Measurements from ENCODE around the gene DNASE1L1.

- RRBS, 2 experiments = no CpG with 5 or more reads among the region's 30 CpGs
CAGE:
- cytosol, long polyA minus RNA = no peak
- cytosol, long polyA plus RNA = no peak
- long polyA plus RNA = no peak
- nucleus, long polyA minus RNA = no peak
- nucleus, long polyA plus RNA = no peak
Measured at GRCh38 chrX:153969936-153970495, 1.6 kb downstream of the HCFC1 start.

- RRBS, 2 experiments = no CpG with 5 or more reads among the region's 10 CpGs
CAGE:
- cytosol, long polyA minus RNA = no peak
- cytosol, long polyA plus RNA = no peak
- long polyA plus RNA = no peak
- nucleus, long polyA minus RNA = no peak
- nucleus, long polyA plus RNA = no peak
Measured at GRCh38 chrX:154049357-154049946, 29.8 kb upstream of the IRAK1 start.

DNA sequence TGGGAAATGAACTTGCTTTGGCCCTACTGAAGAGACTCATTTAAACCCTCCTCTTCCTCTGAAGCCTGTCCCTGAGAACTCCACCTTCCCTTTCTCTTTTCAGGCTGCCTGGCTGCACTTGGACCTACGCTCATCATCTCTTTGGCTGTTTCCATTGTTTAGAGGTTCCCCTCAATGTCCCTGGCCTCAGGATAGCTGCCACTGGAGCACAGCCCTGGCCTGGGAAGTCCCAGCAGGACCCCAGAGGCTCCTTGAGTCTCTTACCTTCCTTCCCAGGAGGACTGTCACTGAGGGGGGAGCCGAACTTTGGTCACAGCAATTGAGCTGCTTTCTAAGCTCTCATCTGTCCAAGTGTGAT lies 22.7 kb upstream of the OPN1LW start:
- RRBS, 2 experiments = no CpG with 5 or more reads among the region's 2 CpGs
CAGE:
- cytosol, long polyA minus RNA = no peak
- cytosol, long polyA plus RNA = no peak
- long polyA plus RNA = no peak
- nucleus, long polyA minus RNA = no peak
- nucleus, long polyA plus RNA = no peak

DNA sequence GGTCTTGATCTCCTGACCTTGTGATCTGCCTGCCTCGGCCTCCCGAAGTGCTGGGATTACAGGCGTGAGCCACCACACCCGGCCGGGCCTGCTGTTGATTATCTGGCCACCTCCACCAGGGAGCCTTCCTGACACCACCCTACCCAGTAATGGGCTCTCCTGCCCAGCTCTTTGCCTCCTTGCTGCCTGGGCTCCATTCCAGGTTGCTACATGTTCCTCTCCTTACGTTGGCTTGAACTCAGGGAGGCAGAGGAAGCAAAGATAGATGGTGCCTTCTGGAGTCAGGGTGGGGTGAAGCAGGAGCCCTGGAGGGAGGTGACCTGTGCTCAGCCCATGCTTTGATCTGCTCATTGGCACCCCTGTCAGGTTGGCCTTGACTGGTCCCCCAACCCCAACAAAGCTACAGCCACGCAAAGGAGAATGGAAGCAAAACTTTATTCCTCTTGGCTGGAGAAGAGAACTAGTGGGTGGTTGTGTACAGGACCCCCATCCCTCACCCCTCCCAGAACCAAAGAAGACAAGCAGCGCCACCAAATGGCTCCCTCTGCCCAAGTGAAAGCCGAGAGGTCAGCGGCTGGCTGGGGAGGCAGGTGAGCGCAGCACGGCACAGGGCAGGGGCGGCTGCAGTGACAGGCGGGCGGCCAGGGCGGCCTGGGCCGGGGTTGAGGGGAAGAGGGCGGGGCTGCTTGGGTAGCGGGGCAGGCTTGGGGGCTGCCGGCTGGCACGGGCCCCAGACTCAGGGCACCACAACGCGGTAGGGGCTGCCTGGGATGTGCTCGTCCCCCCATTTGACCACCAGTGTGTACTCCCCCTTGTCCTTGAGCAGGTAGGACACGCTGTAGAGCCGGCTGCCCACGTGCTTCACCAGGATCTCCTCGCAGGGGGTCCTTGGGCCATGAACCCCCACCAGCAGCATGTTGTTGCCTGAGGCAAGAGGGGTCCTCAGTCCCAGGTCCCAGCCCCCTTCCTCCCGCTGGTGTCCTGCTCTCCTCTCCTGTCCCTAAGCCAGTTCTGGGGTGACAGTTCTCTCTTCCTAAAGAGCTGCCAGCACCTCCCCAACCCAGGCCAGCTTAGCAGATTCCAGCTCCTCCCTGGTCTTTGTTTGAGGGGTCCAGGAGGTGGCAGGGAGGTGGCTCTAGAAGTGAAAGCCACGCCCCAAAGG lies 25.9 kb downstream of the FLNA start:
- RRBS, 2 experiments = 97% methylated on average over 4 of the region's 30 CpGs; no CpG with 5 or more reads in 1 of the 2 experiments
CAGE:
- cytosol, long polyA minus RNA = no peak
- cytosol, long polyA plus RNA = no peak
- long polyA plus RNA = no peak
- nucleus, long polyA minus RNA = no peak
- nucleus, long polyA plus RNA = no peak

DNA sequence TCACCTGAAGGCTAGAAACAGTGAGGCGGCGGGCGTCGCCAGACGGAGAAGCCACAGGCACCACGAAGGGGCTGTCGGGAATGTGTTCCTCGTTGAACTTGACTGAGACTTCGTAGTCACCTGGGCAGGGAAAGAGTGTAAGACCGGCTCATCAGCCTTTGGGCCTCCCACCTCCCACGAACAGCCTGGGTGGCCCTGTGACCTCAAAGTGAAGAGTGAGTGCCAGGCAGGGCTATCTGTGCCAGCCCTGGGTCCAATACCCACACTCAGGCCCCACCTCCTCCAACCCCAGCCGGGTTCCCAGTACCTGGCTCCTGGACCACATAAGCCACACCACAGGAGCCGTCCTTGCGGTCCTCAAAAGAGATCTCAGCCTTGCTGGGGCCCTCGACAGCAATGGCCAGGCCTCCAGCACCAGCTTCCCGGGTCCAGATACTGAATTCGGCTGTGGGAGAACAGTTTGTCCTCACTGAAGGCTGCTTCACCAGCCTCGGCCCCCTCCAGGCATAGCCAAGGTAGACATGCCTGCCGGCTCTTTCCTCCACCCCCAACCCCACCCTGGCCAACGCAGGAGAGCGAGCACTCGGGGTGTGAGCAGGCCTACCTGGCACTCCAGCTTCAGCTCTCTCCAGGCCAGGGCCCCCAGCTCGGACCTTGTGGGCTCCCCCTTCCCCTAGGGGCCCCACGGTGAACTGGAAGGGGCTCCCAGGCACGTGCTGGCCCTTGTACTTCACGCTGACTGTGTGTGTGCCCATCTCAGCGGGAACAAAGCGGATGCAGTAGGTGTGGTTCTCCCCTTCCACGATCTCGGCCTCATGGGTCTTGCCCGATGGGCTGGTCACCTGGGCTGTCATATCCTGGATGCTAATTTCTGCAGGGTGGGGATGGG lies 22.6 kb downstream of the FLNA start:
- RRBS, 2 experiments = 100% methylated on average over 2 of the region's 31 CpGs; no CpG with 5 or more reads in 1 of the 2 experiments
CAGE:
- cytosol, long polyA minus RNA = no peak
- cytosol, long polyA plus RNA = no peak
- long polyA plus RNA = no peak
- nucleus, long polyA minus RNA = no peak
- nucleus, long polyA plus RNA = no peak

- RRBS, 2 experiments = 98% methylated on average over 6 to 8 of the region's 20 CpGs
CAGE:
- cytosol, long polyA minus RNA = no peak
- cytosol, long polyA plus RNA = no peak
- long polyA plus RNA = no peak
- nucleus, long polyA minus RNA = no peak
- nucleus, long polyA plus RNA = no peak
Measured at GRCh38 chrX:154358050-154358825, 16.2 kb downstream of the FLNA start.

GRCh38 chrX:154359968-154360491 lies 14.4 kb downstream of the FLNA start:
- RRBS, 2 experiments = 97 to 99% methylated on average over 5 to 10 of the region's 32 CpGs
CAGE:
- cytosol, long polyA minus RNA = no peak
- cytosol, long polyA plus RNA = no peak
- long polyA plus RNA = no peak
- nucleus, long polyA minus RNA = no peak
- nucleus, long polyA plus RNA = no peak

DNA sequence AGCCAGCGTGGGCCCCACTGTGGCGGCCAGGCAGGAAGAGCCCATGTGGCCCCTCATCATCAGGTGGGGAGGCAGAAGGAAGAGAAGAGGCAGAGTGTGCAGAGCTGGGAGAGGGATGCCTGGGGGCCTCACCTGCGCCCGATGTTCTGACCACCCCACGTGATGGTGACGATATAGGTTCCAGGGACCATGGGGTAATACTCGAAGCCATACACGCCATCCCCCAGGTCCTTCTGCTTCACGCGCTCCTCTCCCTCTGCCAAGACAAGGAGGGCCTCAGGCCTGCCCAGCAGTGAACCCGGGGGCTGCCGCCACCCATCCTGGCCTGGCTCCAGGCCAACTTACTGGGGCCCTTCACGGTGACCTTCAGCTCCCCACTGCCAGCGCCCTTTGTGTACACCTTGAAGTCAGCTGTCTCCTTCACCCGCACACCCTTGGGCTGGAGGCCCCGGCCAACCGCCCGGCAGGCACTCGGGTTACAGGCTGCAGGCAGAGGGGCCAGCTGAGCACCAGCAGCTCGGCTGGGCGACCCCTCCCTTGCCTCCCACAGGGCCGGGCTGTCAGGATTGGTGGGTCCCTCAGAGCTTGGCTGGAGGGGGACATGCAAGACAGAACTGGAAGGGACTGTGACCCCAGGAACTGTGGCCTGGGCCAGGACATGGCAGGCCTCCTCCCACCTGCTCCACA lies 9.3 kb downstream of the FLNA start:
- RRBS, 2 experiments = 84% methylated on average over 4 of the region's 22 CpGs; no CpG with 5 or more reads in 1 of the 2 experiments
CAGE:
- cytosol, long polyA minus RNA = no peak
- cytosol, long polyA plus RNA = no peak
- long polyA plus RNA = no peak
- nucleus, long polyA minus RNA = no peak
- nucleus, long polyA plus RNA = no peak

- RRBS, 2 experiments = no CpG with 5 or more reads among the region's 4 CpGs
CAGE:
- cytosol, long polyA minus RNA = no peak
- cytosol, long polyA plus RNA = no peak
- long polyA plus RNA = no peak
- nucleus, long polyA minus RNA = no peak
- nucleus, long polyA plus RNA = no peak
Measured at GRCh38 chrX:154376570-154377185, 2.2 kb upstream of the FLNA start.

DNA sequence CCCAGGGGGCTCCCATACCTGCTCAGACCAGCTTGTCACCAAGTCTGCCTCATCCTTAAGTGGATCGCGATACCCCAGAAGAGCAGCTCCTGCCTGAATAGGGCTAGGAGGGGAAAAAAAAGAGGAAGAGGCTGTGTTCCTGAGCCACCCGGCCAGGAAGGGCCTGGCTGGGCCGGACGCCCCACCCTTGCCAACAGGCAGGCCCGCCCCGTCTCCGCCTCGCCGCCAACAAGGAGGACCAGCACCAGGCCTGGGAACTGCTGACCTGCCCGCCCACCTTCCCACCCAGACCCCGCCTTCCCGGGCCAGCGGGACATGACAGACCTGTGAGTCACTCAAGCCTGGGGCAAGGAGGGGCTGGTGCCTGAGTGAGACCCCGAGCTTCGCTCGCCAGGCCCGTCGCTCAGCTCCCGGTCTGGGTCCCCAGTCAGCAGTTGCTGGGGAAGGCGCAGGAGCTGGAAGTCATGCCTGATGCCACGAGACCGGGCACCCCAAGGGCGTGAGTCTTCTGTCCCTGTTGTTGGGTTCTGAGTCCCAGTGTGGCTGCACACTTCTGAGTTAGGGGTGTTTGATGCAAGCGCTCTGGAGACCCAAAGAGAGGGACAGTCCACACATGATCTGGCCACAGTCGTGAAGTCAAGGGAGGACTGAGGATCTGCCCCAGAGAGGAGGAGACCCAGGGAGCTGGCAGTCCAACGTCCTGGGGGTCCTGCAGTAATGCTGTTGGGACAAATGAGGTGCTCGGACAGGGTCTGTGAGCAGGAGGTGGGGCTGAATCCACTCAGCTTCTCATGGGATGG lies at the start of gene DNASE1L1:
Gene DNASE1L1, minus strand, starts transcription at position 161 of the 800 bp plus-strand sequence.
- RRBS, 2 experiments = 1 to 2% methylated on average over 2 to 4 of the region's 28 CpGs
CAGE:
- cytosol, long polyA minus RNA = no peak
- cytosol, long polyA plus RNA = start-site peak on the minus strand centred at position 148 of the sequence, 48 bp wide, 20 and 20 reads in 2 replicates
- long polyA plus RNA = start-site peak on the minus strand centred at position 147 of the sequence, 57 bp wide, 35 and 18 reads in 2 replicates
- nucleus, long polyA minus RNA = no peak
- nucleus, long polyA plus RNA = start-site peak on the minus strand centred at position 160 of the sequence, 72 bp wide, 20 and 20 reads in 2 replicates

GRCh38 chrX:154412379-154413106 lies 1.2 kb downstream of the TAFAZZIN start:
- RRBS, 2 experiments = no CpG with 5 or more reads among the region's 5 CpGs
CAGE:
- cytosol, long polyA minus RNA = no peak
- cytosol, long polyA plus RNA = no peak
- long polyA plus RNA = no peak
- nucleus, long polyA minus RNA = no peak
- nucleus, long polyA plus RNA = no peak

- RRBS, 2 experiments = no CpG with 5 or more reads among the region's 10 CpGs
CAGE:
- cytosol, long polyA minus RNA = no peak
- cytosol, long polyA plus RNA = no peak
- long polyA plus RNA = no peak
- nucleus, long polyA minus RNA = no peak
- nucleus, long polyA plus RNA = no peak
Measured at GRCh38 chrX:154418388-154419156, 7.2 kb downstream of the TAFAZZIN start.

GRCh38 chrX:154511408-154511851 lies 4.6 kb downstream of the FAM3A start:
- RRBS, 2 experiments = no CpG with 5 or more reads among the region's 8 CpGs
CAGE:
- cytosol, long polyA minus RNA = no peak
- cytosol, long polyA plus RNA = no peak
- long polyA plus RNA = no peak
- nucleus, long polyA minus RNA = no peak
- nucleus, long polyA plus RNA = no peak

- RRBS, 2 experiments = 95% methylated on average over 3 of the region's 32 CpGs; no CpG with 5 or more reads in 1 of the 2 experiments
CAGE:
- cytosol, long polyA minus RNA = start-site peak on the minus strand at chrX:154532607-154532636, 22 reads
- cytosol, long polyA plus RNA = no peak
- long polyA plus RNA = no peak
- nucleus, long polyA minus RNA = no peak
- nucleus, long polyA plus RNA = no peak
Measured at GRCh38 chrX:154532556-154533305, 13.9 kb downstream of the G6PD start.

GRCh38 chrX:154834714-154835164 lies 277 bp upstream of the SMIM9 start:
- RRBS, 2 experiments = no CpG with 5 or more reads among the region's 5 CpGs
CAGE:
- cytosol, long polyA minus RNA = no peak
- cytosol, long polyA plus RNA = no peak
- long polyA plus RNA = no peak
- nucleus, long polyA minus RNA = no peak
- nucleus, long polyA plus RNA = no peak

GRCh38 chrX:155010279-155010762 lies 12.2 kb downstream of the F8 start:
- RRBS, 2 experiments = no CpG with 5 or more reads among the region's 2 CpGs
CAGE:
- cytosol, long polyA minus RNA = no peak
- cytosol, long polyA plus RNA = no peak
- long polyA plus RNA = no peak
- nucleus, long polyA minus RNA = no peak
- nucleus, long polyA plus RNA = no peak

- RRBS, 2 experiments = no CpG with 5 or more reads among the region's 2 CpGs
CAGE:
- cytosol, long polyA minus RNA = no peak
- cytosol, long polyA plus RNA = no peak
- long polyA plus RNA = no peak
- nucleus, long polyA minus RNA = no peak
- nucleus, long polyA plus RNA = no peak
Measured at GRCh38 chrX:155119765-155120252, 48.5 kb downstream of the BRCC3 start.

Data from HepG2 (cell line).